Measurements from ENCODE around the gene CLDN1.

- PRO-cap: no peak
Measured at GRCh38 chr3:188518764-188519290, 364.9 kb downstream of the LPP start.

DNA sequence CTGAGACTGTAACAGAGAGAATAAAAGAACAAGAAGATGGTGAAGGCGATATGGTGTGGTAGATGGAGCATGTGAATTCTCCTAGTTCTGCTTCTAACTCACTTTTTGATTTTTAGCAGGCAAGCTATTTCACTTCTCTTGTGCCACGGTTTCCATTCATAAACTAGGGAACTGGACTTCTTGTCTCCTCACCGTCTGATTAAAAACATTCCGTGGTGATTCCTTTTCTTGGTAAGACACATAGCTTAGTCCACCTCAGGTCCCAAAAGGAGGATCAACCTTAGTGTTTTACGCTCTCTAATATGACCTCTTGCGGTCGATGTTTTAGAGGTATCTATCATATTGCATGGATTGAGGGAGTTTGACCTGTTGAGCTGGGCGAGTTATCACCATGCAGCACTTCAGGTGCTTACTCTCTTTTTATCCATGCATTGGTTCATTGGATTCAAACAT, 394.2 kb downstream of the LPP start:
- PRO-cap: no peak

GRCh38 chr3:188701309-188701831, 470.4 kb upstream of the TPRG1 start:
- PRO-cap: bidirectional peak, plus-strand start at chr3:188701998, minus-strand start at chr3:188701760

DNA sequence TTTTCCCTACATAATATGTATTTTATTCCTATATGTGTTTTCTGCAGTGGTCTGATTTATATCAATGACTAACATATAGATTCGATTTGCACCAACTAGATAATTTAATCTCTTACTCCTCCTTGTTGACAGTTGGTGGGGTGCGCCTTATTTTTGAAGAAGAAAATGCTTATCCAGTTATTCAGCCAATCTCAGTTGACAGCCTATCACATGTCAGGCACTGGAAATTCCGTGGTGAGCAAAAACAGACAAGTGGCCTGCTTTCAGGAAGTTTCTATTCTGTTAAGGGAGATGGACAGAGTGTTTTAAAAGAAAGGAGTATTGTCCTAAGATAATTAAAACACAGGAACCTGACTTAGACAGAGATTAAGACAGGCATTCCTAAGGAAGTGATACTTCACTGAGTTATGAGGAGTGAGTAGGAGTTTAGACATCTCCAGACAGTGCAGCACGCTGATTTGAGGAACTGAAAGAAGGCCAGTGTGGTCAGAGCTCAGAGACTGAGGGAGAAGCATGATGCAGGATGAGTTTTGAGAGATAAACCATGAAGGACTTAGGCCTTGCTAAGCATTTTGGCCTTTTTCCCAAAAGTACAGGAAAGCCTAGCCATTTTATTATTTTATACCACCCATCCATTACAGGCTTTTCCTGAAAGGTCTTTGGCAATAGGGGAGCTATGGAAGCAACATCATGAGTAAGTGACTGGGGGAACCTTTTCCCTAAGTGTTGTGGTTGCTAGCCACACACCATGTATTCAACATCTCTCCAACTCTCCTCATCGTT, 375.8 kb upstream of the TPRG1 start:
- PRO-cap: no peak

DNA sequence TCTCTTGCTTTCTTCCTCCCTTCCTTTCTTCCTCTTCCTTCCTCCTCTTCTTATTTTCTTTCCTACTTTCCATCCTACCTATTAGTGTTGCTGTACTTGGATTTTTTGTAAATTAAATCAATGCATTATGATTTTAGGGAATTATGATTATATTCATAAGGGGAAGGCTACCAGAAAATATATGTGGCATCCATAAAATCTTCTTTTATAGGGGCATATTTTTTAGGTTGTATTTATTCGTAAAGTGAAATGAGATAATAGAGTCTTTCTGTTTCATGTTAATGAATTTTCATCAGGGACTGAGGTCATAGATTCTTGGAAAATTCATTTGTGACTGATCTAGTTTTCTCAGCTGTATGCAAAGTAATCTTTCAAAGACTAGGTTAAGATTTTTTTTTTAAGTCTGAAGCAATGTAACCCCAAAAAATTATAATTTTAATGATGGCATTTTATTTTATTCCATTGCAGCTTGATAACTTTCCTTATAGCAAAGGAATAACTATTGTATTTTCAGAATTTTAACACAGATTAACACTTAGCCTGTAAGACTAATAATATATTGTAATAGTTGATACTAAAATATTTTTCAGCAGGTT, 292.4 kb upstream of the TPRG1 start:
- PRO-cap: no peak

DNA sequence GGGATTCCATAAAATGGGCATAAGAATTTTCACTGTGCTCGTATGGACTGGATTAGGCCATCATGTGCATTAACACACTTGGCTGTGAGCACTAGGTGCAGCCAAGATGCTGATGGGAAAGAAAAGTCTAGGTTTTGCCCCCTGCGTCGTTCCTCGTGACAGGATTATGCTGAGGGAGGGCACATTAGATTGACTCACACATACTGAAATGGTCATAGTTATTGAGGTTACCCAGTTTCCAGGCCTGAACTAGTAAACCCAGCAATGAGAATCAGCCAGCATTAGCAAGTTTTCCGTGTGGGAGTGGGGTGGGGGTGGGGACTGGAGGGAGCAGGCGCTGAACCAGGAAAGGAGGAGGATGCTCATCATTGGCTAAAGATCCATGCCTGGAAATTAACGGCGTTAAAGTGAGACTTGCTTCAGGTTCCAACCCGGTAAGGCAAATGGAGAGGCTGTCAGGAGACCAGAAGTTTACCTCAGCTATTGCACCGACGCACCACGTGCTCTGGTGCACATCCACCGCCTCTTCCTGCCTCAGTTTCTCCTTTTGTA, 224.9 kb upstream of the TPRG1 start:
- PRO-cap: no peak

- PRO-cap: no peak
Measured at GRCh38 chr3:188975915-188976401, 195.8 kb upstream of the TPRG1 start.

DNA sequence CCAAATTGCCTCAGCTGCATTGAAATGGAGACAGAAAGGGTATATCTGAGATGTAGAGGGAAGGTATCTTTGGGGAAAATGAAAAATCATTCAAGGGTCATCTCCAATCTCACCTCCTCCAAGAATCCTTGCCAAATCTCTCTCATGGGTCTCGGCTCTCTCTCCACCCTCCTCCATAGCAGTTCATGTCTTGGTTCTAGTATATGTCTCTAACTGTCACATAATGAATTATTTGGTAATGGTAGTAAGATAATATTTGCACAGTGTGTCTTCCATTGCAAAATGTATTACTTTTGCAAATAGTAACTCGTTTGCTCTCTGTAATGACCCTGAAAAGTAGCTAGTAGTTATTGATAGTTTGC, 71.5 kb upstream of the TPRG1 start:
- PRO-cap: no peak

- PRO-cap: no peak
Measured at GRCh38 chr3:189123714-189124556, 47.8 kb upstream of the TPRG1 start.

- PRO-cap: no peak
Measured at GRCh38 chr3:189132224-189133243, 39.2 kb upstream of the TPRG1 start.

GRCh38 chr3:189142366-189143046, 29.3 kb upstream of the TPRG1 start:
- PRO-cap: unidirectional peak, plus-strand start at chr3:189142772; unidirectional peak, plus-strand start at chr3:189142804

DNA sequence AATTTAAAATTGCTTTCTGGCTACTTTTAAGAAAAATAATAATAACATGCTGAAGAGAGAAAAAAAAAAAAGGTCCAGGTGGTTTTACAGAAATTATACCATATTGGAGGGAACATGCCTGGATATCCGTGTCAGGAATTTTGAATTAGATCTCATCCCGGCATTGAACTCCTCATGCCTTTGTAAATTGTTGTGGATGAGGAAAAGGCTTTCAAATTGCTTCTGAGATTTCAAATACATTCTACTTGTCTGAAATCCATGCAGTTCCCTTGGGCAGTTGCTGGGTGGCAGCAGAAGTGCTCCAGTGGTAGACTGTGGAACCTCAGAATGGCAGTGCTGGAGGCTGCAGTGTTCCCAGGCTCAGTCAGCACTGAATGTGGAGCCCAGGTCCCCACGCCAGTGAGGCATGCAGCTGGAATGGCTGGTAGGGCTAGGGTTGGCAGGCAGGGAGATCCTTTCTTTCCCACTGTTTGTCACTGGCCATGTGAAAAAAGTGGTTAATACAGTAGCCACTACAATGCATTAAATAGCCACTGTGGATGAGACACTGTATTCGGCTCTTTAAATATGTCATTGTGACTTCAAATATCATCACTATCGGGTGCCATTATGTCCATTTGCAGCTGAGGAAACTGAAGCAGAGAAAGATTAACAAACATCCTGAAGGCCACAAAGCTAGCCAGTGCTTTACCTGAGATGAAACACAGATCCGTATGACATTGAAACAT, 98.5 kb downstream of the TPRG1 start:
- PRO-cap: no peak

DNA sequence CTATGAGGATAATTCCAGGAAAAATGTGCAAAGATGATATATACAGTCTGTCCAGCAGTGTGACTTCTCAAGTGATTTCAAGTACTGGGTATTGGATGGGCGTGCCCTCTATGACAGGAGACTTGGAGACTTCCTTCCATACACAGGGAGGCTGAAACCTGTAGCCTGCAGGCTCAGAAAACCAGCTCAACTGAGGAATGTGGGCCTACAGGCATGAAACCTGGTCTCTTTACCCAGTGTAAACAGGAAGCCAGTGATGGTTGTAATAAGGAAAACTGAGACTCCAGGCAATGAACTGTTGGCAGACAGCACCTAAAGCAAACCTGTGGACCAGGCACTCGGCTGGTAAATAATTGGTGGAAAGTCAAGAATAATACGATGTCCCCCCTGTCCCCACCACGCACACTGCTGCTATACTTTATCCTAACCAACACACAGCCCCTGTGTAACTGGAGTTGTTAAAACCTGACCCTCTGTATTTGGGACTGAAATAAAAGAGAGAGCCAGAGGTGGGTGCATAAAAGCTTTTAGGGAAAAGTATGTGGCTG, 144.6 kb downstream of the TPRG1 start:
- PRO-cap: bidirectional peak, plus-strand start at position 278 of the sequence, minus-strand start at position 192 of the sequence

- PRO-cap: no peak
Measured at GRCh38 chr3:189490310-189490689, 140.9 kb upstream of the TP63 start.

DNA sequence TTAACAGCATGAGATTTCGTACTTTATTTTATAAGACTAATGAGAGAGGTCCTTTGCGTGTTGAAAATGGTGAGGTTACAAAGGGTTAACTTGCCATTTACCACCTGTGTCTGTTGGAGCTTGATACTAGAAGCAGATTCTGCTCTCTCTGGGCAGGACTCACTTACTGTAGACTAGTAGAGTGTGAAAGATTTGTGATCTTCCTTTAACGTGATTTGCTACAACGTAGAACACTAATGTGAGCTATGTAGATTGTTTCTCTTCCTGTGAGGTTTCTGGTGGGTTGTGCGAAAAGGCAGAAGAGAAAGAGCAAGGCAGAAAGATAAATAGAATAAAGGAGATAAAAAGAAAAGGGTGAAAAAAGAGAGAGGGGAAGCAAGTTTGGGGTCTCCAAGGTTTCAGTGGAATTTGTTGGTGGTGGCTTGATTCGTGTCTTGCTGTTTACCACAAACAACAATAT, 1.1 kb downstream of the TP63 start:
- PRO-cap: no peak

DNA sequence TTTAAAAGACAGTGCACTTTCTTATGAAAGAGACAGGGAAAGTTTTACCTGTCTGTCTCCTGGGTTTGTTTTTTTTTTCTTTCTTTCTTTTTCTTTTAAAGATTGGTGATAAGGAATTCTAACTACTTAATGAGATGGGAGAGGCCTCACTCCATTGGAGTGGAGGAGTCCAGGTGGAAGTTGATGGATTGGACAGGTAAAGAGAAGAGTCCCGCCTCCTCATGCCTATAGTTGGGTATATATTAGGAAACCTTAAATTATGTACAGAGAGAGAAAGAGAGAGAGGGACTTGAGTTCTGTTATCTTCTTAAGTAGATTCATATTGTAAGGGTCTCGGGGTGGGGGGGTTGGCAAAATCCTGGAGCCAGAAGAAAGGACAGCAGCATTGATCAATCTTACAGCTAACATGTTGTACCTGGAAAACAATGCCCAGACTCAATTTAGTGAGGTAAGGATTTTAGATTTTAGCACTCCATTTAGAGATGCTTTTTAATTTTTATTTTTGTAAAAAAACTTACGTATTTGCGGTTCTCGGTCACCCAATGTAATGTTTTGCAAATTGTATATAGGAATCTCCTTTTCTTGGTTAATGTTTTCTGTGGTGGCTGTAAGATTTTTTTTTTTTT, 158.3 kb downstream of the TP63 start:
- PRO-cap: no peak

DNA sequence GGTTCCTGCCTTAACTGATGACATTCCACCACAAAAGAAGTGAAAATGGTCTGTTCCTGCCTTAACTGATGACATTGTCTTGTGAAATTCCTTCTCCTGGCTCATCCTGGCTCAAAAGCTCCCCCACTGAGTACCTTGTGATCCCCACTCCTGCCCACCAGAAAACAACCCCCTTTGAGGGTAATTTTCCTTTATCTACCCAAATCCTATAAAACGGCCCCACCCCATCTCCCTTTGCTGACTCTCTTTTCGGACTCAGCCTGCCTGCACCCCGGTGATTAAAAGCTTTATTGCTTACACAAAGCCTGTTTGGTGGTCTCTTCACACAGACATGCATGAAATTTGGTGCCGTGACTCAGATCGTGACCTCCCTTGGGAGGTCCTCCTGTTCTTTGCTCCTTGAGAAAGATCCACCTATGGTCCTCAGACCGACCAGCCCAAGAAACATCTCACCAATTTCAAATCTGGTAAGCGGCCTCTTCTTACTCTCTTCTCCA, 24.0 kb upstream of the P3H2 start:
- PRO-cap: no peak

GRCh38 chr3:190321545-190322835, at the start of gene CLDN1:
CLDN1 (minus strand) TSS chr3:190322446.
- PRO-cap: bidirectional peak, plus-strand start at chr3:190322541, minus-strand start at chr3:190322437

GRCh38 chr3:190330707-190331558, 8.7 kb upstream of the CLDN1 start:
- PRO-cap: no peak

DNA sequence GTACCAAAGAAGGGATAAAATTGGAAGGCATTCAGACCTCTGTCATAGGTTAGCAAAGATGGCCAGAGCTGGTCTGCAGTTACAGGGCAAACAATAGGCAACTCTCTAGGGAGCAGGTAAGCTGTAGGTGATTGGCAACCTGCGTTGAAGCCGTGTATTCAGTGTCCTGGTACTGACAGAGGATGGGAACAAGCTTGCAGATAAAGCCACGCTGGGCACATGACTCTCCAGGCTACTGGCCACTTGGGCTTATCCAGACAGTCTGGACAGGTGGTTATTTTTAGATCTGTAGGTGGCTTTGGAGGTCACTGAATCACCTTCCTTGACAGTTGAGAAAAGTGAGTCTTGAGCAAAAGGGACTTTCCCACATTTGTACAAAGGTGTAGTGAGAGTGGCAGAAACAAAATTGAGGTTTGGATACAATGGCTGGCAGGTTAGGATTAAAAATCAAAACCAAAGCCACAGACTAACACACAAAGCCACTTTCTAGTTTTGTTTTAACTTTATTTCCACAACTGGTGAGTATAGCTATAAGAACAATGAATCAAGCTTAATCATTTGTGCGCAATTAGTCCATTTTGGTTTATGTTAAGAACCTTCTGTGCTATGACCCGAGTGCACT, 22.3 kb upstream of the IL1RAP start:
- PRO-cap: no peak

Data from rectum (tissue), 1 donor.